Endometrial microvascular endothelial cells (primary cell): ENCODE data around the gene PDCD5.

- RAMPAGE, long total RNA, result no peak
Observed at GRCh38 chr19:29712547-29713120, 2.4 kb downstream of the C19orf12 start.

GRCh38 chr19:29878963-29879428, 63.0 kb upstream of the URI1 start:
- RAMPAGE, long total RNA, result no peak

DNA sequence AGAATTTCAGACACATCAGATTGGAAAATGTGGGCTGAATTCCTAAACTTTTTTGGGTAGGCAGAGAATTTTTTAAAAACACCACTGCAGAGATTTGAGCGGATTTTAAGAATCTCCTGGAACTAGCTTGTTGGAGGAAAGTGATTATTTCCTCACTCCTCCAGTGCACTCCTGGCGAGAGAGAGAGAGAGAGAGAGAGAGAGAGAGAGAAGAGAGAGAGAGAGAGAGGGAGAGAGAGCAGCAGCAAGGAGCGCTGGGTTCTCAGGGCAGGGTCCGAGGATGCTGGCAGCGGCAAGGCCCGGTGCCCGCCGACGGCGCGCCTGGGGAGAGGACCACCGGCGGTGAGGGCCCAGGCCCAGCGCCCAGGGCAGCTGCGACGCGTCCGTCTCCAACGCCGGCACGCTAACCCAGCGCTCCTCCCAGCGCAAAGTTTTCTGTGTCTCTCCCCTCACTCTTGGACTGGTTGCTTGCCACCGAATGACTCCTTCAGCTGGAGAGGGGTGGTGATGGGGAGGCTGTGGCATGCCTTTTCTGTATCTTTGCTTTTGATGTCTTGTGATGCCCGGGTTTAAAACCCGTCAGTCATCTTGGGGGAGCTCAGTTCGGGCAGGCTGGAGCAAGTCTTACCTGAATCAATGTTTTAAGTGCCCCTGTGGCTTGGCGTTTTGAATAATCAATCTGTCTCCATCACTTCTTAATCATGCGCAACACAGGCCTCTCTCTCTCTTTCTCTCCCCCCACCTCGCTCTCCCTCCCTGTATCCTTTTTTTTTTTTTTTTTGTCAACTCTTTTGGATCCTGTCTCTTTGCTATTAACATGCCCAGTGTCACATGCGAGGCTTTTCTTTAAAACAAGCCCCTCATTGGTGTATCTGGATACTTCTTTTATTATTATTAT, 148.7 kb upstream of the ZNF536 start:
- RAMPAGE, long total RNA, result no peak

DNA sequence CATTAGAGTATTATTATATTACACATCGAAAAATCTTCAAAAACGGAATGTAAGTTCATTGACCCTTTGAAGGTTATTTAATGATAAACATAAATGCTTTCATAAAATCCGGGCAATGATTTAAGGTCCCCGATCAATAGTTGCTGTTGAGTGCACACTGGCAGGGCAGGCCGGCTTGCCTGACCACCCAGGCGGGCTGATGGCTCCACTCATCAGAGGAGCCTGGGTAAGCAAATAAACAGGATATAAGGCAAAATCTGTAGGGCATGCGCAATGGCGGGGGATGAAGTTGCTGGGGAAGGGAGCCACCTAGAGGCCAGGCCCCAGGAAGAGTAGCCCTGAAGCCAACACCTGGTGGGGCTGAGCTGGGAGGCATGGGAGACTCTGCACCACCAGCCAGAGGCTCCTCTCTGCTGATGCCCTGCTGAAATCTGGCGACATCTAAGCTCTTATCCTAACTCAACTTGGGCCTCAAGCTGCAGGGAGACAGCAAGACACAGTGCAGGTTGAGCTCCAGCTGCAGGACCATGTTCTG, 324.3 kb downstream of the ZNF536 start:
- RAMPAGE, long total RNA, result no peak

DNA sequence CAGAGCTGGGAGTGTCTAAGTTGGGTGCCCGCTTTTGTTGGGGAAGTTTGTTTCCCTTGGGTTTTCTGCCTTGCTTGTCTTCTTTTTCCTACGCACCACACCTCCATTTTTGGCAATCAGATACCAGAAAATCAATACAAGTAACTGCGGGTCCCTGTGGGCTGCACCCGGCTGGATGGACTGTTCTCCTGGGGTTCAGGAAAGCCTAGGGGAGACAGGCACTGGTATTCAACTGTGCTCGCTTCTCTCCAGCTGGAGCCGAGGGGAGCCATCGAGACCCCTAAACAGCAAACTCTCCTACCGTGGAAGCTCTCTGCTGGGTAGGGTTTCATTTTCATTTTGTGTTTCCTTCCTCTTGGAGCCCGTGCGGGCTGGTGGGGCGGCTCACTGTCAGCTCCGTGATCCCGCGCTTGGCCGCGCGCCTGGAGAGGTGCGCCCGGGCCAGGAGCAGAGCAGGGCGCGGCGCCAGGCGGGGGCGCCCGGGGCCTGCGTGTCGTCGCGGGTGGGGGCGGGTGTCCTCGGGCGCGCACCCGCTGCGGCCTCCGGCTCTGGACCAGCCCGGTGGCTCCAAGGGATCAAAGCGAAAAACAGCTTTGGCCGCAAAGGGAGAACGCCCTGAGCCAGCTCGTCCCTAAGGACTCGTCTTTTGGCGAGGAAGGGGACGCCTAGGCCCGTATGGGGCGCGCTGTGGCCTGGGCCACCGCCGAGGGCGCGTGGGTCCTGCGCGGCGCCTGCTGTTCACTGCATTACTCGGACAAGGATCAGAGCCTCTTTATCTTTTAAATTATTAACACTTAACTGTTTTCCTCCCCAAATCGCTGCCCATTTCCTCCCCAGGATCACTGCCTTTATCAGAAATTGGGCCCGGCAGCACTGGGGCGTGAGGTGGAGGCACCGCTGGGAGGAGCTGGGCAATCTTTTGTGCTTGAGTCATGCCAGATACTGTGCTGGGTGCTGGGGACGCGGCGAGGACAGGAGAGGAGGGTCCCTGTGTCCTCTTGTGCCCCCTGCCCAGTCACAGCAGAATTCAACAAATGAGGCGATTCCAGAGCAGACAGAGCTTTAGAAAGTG, 347.4 kb downstream of the ZNF536 start:
- RAMPAGE, long total RNA, result no peak

- RAMPAGE, long total RNA, result no peak
Observed at GRCh38 chr19:31220502-31220802, 128.8 kb downstream of the TSHZ3 start.

- RAMPAGE, long total RNA, result no peak
Observed at GRCh38 chr19:31352497-31352975, 3.3 kb upstream of the TSHZ3 start.

- RAMPAGE, long total RNA, result no peak
Observed at GRCh38 chr19:31835158-31835511, 485.9 kb upstream of the TSHZ3 start.

- RAMPAGE, long total RNA, result no peak
Observed at GRCh38 chr19:31910193-31910660, 435.2 kb upstream of the ZNF507 start.

- RAMPAGE, long total RNA, result no peak
Observed at GRCh38 chr19:32063623-32064181, 281.7 kb upstream of the ZNF507 start.

- RAMPAGE, long total RNA, result no peak
Observed at GRCh38 chr19:32345761-32346806, 674 bp downstream of the ZNF507 start.

DNA sequence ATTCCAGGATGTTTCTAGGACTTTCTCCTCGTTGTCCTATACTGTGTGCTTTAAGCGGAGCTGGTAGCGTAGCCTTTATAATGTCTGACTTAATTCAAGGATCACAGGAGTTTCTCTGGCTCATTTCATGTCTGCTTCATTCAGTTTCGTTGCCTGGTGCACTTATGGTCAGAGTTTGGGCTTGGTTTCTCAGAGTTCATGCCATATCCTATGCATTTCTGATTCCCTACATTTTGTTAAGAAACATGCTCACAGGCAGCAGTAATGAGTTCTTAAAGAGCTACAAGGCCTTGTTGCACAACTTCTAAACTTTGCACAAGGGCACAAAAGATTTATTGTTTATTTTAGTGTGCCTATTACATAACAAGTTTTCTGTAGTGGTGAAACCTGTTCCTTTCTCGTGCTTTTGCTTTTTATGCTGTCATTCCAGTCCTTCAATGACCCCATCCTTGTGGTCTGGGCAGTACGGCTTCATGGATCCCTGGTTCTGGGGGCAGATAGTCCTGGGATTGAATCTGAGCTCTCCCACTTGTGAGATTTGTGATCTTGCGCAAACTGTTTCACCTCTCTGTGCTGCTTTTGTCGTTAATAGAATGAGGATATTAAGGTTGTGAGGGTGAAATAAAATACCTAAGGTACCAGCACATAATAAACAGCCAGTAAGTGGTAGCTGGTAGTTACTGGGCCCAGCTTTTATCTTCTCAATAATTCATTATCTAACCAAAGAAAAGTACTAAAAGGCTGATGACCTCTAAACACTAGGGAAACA, 17.8 kb downstream of the ZNF507 start:
- RAMPAGE, long total RNA, result no peak

- RAMPAGE, long total RNA, result no peak
Observed at GRCh38 chr19:32373588-32374256, 28.3 kb downstream of the ZNF507 start.

- RAMPAGE, long total RNA, result start-site peak on the plus strand at chr19:32581149-32581251, 5,001 and 5,956 reads in 2 replicates
Observed at GRCh38 chr19:32580603-32581585, at the start of gene PDCD5. PDCD5 (plus strand) TSS chr19:32581190.

DNA sequence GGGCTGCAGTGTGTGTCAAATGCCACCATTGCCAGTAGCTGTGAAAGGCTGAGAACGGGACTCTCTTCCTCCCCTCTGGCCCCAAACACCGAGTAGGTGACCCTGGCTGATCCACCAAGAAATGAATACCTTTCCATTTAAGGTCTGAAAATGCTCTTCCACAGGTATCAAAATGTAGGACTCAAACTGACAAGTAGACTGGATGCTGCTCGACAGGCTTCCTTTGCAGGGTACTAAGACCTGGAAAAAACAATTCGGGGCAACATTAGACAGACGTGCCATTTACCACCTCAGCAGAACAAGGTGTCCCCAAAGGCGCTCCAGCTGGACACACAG, 25.5 kb downstream of the ANKRD27 start:
- RAMPAGE, long total RNA, result no peak

DNA sequence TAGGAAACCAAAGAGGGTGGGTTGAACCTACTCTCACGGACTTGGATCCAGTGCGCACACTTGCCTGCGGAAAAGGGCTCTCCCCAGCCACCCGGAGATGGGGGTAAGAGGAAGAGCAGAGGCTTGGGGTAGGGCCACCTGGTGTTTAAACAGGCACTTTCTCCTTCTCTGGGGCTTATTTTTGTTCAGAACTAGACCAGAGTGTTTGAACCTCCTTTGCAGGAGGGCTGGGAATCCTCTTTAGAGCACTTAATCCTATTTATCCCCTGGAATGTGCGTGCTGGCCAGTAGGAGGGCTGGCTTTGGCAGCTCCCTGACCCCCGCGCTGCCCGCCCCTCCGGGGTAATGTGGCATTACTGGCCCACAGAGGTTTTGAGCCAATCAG, 2.0 kb downstream of the RGS9BP start:
- RAMPAGE, long total RNA, result no peak

GRCh38 chr19:32918007-32918713, 48.6 kb upstream of the SLC7A9 start:
- RAMPAGE, long total RNA, result no peak

GRCh38 chr19:33054443-33055237, 10.0 kb downstream of the RHPN2 start:
- RAMPAGE, long total RNA, result no peak

DNA sequence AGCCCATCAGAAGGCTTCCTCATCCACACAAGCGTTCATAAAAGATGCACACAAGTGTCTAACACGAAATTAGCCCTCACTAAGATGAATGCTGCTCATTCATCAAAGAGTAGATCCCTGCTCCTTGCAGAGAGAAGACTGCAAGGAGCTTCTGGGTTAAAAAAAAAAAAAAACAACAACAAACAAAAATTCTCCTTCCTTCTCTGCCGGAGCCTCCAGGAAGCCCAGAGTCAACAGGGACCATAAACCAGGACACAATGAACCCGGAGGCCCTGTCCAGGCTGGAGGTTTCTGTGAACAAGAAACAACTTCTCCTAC, 9.2 kb downstream of the RHPN2 start:
- RAMPAGE, long total RNA, result no peak

GRCh38 chr19:33062549-33063231, 2.0 kb downstream of the RHPN2 start:
- RAMPAGE, long total RNA, result no peak